Islet of Langerhans (tissue), 1 donor: Measurements from ENCODE around the gene COQ4.

- RRBS: 88% methylated on average over 2 of the region's 21 CpGs
Measured at GRCh38 chr9:128309209-128309881, 12.9 kb downstream of the TRUB2 start.

GRCh38 chr9:128322304-128323307 lies at the start of gene COQ4:
COQ4 (plus strand) TSS chr9:128322839.
- RRBS: 7% methylated on average over 22 of the region's 94 CpGs

DNA sequence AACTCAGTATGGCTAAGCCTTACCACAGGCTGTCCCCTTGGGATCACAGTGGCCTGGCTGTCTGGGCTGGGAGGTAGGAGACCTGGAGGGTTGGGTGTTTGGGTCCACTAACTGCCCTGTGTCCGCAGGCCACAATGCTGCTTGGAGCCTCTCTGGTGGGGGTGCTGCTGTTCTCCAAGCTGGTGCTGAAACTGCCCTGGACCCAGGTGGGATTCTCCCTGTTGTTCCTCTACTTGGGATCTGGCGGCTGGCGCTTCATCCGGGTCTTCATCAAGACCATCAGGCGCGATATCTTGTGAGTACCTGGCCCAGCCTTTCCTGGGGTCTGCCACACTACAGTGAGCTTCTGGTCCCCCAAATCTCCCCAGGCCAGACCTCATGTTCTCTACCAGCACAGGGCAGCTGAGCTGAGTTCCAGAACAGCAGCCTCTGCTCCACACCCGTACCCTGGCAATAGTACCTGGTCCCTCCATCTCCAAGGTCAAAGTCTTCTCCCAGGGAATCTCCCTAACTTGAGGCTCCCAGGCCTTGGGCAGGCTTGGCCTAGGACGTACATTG lies 2.8 kb downstream of the SLC27A4 start:
- RRBS: no CpG with 5 or more reads among the region's 8 CpGs

GRCh38 chr9:128389612-128390237 lies 18.6 kb downstream of the URM1 start:
- RRBS: no CpG with 5 or more reads among the region's 12 CpGs

- RRBS: no CpG with 5 or more reads among the region's 3 CpGs
Measured at GRCh38 chr9:128421603-128421884, 887 bp downstream of the CERCAM start.

GRCh38 chr9:128566636-128567171 lies 14.3 kb downstream of the SPTAN1 start:
- RRBS: no CpG with 5 or more reads among the region's 8 CpGs

GRCh38 chr9:128624383-128625111 lies 32.1 kb downstream of the DYNC2I2 start:
- RRBS: no CpG with 5 or more reads among the region's 18 CpGs

DNA sequence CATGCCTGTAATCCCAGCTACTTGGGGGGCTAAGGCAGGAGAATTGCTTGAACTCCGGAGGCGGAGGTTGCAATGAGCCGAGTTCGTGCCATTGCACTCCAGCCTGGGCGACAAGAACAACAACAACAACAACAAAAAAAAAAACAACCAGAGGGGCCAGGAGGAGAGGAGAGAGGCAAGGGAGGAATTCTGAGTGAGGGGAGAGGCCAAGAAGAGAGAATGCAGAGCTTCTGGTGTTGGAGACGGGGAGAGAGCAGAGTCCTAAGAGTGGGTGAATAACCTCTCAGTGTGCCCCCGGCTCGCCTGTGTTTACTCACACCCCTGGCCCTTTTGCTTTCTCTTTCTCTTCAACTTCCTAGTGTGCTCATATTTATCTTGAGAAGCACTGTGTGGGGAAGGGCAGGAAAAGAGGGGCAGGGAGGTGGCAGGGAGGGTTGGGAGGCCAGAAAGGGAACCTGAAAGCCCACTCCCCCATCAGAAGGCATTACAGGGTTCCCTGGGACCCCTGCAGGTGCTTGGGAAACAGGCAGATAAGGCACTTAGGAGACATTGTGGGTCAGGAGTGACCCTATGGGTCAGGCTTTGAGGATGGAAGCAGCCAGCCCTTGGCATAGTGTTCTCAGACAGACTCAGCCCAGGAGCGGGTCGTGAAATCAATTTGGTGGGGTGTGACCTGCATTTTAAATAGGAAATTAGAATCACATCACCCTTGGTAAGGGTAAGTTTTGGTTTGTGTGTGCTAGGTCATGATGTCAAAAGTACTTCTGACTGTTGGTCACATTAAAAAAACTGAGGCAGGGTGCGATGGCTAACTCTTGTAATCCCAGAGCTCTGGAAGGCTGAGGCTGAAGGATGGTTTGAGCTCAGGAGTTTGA lies 2.9 kb upstream of the SET start:
- RRBS: no CpG with 5 or more reads among the region's 11 CpGs

GRCh38 chr9:128691324-128692205 lies 2.5 kb downstream of the SET start:
- RRBS: no CpG with 5 or more reads among the region's 11 CpGs

DNA sequence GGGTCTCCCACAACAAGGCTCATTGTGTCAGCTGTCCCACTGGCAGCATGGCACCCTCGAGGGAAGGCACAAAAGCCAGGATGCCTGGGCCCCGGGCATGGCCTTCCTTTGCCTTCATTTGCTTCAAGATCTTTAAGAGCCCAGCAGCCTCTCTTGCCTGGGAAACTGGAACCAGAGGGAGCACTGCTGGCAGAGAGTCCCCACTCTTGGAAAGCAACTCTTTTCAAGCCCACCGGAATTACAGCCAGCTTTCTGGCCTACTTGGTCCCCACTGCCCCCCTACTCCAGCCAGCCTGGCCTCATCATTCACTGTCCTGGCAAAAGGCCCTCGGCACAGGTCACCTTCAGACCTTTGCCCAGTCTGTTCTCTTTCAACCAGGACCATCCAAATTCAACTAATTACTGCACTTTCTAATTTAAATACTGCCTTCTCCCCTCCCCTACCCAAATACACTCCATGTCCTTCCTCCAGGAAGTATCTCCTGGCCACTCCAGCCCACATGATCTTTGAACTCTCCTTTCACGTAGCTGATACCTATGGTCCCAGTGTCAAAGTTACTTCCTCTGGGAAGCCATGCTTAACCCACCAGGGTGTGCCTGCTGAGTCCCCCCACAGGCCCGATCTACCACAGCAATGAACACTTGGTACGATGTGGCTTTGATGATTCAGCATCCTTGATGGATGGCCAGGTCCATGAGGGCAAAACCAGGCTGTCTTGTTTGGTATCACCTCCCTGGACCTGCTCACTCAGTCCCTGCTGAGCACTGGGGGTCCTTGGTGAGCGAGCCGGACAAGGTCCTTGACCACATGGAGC lies 8.8 kb downstream of the ZER1 start:
- RRBS: 89% methylated on average over 1 of the region's 9 CpGs

DNA sequence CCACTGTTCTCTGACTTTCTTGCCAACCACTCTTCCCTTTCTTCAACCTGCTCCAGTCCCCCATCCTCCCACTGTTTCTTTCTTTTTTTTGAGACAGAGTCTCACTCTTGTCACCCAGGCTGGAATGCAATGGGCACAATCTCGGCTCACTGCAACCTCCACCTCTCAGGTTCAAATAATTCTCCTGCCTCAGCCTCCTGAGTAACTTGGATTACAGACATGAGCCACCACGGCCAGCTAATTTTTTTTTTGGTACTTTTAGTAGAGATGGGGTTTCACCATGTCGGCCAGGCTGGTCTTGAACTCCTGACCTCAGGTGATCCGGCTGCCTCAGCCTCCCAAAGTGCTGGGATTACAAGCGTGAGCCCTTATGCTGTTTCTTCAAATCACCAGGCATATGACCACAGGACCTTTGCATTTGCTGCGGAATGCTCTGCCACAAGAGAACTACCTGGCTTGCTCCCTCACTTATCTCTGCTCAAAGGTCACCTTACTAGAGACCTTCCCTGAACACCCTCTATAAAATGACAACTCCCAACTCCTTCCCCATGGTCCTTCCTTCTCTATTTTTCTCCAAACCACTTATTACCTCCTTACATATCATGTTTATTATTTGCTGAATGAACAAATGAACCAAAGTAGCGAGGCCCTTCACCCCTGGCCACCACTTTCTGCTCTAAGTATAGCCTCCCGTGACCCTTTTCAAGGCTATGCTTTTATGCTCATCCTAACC lies 1.5 kb downstream of the ZER1 start:
- RRBS: no CpG with 5 or more reads among the region's 8 CpGs

- RRBS: no CpG with 5 or more reads among the region's 4 CpGs
Measured at GRCh38 chr9:128787781-128788105, 690 bp downstream of the TBC1D13 start.

GRCh38 chr9:128821812-128822912 lies 3.9 kb downstream of the ENDOG start:
- RRBS: no CpG with 5 or more reads among the region's 35 CpGs

DNA sequence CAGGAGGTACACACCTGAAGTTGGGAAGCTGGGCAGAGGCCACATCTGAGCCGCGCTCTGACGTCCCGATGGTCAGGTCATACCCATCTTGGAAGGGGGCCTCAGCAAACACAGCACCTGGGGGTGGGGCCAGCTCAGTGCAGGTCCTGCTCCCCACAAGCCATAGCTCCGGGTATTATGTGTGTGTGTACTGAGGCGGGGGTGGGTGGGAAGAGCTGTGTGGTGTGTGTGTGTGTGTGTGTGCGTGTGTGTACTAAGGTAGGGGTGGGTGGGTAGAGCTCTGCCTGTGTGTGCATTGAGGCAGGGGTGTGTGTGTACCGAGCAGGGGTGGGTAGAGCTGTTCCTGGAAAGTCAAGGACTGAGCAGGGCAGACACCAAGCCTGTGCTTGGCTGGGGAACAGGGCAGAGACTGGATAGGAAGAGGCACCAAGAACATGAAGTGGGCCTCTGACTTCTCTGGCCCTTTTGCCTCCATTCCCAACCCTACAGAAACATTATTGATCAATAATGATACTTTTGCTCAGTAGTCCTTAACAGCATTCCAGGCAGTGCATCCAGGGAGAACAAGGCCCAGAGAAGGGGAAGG lies 5.4 kb downstream of the SPOUT1 start:
- RRBS: no CpG with 5 or more reads among the region's 8 CpGs

DNA sequence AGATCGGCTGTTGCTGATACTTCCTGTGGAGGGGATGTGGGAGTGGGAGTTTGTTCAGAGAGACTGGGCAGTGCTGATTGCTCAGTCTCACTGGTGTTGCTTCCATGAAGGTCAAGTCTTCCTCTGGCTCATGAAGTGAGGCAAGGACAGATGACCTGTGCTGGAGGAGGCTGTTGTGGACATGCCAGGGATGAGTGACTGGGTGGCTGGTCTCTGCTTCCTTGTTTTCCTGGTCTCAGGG lies 1.4 kb downstream of the LRRC8A start:
- RRBS: no CpG with 5 or more reads among the region's 1 CpG

GRCh38 chr9:129010600-129011089 lies 17.5 kb downstream of the SH3GLB2 start:
- RRBS: no CpG with 5 or more reads among the region's 8 CpGs

GRCh38 chr9:129014525-129015052 lies 13.5 kb downstream of the SH3GLB2 start:
- RRBS: no CpG with 5 or more reads among the region's 10 CpGs

- RRBS: 77% methylated on average over 2 of the region's 18 CpGs
Measured at GRCh38 chr9:129037508-129038506, 1.4 kb downstream of the MIGA2 start.

DNA sequence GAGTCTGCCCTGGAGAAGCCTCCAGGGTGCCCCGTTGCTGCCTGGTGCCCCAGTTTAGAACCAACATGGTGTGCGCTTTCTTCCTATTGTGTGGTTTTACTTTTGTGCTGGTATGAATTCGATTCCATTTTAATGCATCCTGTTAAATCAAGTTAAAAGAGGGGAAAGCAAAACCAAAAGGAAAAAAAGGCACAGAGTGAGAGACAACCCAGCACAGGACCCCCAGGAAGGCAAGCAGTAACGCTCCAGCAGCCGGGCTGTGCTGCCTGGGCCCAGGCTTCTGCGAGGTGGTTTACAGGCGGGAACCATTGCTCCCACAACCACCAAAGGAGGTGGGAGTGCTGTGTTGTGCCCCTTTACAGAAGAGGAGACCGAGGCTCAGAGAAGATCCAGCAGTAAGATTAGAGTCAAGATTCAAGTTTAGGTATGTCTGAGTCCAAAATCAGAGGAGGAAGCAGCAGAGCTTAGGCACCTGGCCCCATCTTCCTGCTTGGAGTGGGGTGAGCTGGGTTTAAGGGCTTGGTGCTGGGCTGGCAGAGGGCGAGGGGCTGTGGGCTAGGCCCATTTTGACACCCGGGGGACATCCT lies 12.3 kb upstream of the DOLPP1 start:
- RRBS: 91% methylated on average over 1 of the region's 10 CpGs

GRCh38 chr9:129107612-129108350 lies 2.8 kb downstream of the CRAT start:
- RRBS: no CpG with 5 or more reads among the region's 17 CpGs